Skeletal muscle tissue (tissue), 7 donors: ENCODE data around the genes TCF12 and POLR2M.

GRCh38 chr15:56918227-56918955 lies at the start of gene TCF12:
Gene TCF12, plus strand, starts transcription at chr15:56918644.
- PRO-cap, 3 experiments: peak in 3 of 3 experiments; most common plus-strand start chr15:56918675 (in 2); most common minus-strand start chr15:56918472 (in 2)
- RAMPAGE, long total RNA: start-site peak on the minus strand at chr15:56918397-56918534, 286 and 61 reads in 2 replicates; start-site peak on the plus strand at chr15:56918655-56918790, 500 and 53 reads in 2 replicates
- RRBS, 2 experiments: 1 to 2% methylated on average over 41 to 47 of the region's 81 CpGs

DNA sequence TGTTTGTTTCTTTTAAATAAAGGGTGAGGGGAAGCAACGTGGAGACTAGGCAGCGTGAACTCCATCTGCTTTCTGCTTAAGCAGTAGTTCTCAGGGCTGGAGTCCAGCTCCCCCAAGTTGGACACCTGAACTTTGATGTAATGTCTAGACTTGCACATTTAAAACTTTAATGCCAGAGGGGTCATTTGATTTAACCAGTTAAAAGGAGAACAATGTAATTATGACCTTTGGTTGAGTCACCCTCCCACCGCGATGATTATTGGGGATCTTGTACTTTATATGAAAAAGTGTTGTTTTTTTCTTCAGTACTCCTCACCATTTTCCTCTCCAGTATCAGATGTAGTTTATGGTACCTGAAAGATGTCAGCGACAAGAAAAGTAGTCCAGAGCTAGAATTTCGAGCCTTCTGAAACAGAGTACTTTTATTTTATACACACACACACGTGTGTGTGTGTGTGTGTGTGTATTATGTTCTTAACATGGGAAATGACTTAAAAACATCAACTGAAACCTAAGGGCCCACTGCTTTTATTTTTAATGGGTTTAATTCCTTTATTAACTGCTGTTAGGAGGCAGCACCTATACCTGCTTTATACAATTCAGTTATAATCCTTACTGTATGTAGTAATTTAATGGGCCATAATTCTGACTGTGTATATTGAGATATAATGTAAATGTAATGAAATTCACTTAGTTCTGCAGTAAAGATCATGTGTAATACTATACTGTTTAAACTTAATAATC lies 1.8 kb downstream of the TCF12 start:
- PRO-cap, 3 experiments: no peak in any of the 3 experiments
- RAMPAGE, long total RNA: no peak
- RRBS, 2 experiments: no CpG with 5 or more reads among the region's 7 CpGs

- PRO-cap, 3 experiments: no peak in any of the 3 experiments
- RAMPAGE, long total RNA: no peak
- RRBS, 2 experiments: no CpG with 5 or more reads among the region's 6 CpGs
These were observed 117.5 kb downstream of the TCF12 start for GRCh38 chr15:57035901-57036388.

- PRO-cap, 3 experiments: no peak in any of the 3 experiments
- RAMPAGE, long total RNA: no peak
- RRBS, 2 experiments: no CpG with 5 or more reads among the region's 1 CpG
These were observed 157.1 kb upstream of the CGNL1 start for GRCh38 chr15:57219194-57219585.

DNA sequence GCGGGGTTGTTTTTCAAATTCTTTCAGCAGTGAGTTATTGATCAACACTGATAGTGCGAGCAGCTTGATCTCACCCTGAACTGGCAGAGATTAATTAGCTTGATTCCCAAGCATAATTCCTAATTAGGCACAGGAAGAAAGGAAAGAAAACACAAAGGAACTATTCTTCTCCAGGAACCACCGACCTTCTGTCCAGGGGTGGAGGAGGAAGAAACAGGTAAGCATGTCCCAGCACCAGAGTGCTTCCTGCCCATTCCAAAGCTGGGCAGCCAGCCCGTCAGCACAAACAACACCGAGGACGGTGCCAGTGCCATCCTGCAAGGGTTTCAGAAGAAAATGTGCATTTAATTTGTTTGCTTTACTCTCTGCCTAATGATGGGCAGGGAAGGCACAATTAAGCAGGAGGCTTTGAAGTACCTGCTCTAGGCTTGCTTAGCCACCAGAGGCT lies 79.5 kb upstream of the CGNL1 start:
- PRO-cap, 3 experiments: no peak in any of the 3 experiments
- RAMPAGE, long total RNA: no peak
- RRBS, 2 experiments: no CpG with 5 or more reads among the region's 6 CpGs

DNA sequence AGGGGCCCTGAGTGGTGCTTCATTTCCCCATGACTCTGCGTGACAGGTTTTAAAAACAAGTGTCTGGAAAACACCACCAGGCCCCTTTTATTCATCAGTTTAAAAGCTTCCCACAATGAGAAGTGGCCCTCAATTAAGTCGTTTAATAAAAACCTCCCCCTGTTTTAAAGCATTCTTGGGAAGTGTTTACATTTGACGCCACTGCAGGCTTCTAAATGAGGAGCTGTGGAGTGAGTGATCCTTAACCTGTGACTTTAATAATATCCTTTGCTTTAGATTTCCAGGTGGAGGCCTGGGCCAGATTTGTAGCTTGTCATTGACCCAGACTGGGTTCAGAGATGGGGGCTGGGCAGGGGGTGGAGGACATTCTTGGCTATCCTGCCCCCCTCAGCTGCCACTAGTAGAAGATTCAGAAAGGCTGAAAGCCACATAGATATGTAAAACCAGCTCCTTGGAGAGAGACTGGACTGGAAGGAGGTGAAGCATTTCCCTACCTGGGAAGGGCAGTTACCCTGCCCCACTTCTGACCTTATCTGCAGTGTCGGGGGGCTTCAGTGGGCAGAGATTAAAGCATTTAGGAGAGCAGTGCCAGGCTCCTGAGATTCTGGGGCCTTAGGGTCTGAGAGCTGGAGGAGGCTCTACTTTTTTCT lies 11.4 kb downstream of the CGNL1 start:
- PRO-cap, 3 experiments: no peak in any of the 3 experiments
- RAMPAGE, long total RNA: no peak
- RRBS, 2 experiments: no CpG with 5 or more reads among the region's 4 CpGs

GRCh38 chr15:57437398-57438076 lies 61.2 kb downstream of the CGNL1 start:
- PRO-cap, 3 experiments: no peak in any of the 3 experiments
- RAMPAGE, long total RNA: no peak
- RRBS, 2 experiments: no CpG with 5 or more reads among the region's 6 CpGs

GRCh38 chr15:57518264-57518584 lies 73.5 kb upstream of the MYZAP start:
- PRO-cap, 3 experiments: no peak in any of the 3 experiments
- RAMPAGE, long total RNA: no peak
- RRBS, 2 experiments: no CpG with 5 or more reads among the region's 4 CpGs

- PRO-cap, 3 experiments: peak in 3 of 3 experiments; most common plus-strand start chr15:57706714 (in 3); most common minus-strand start chr15:57706562 (in 1)
- RAMPAGE, long total RNA: no peak
- RRBS, 2 experiments: 1 to 2% methylated on average over 15 of the region's 83 CpGs
These were observed at the start of gene POLR2M for GRCh38 chr15:57706285-57707621. Gene POLR2M, plus strand, starts transcription at chr15:57706714.

DNA sequence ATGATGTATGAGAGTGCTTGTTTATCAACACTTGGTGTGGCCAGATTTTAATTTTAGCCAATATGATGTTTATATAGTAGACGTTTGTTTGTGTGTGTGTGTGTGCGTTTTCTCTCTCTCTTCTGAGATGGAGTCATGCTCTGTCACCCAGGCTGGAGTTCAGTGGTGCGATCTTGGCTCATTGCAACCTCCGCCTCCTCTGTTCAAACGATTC lies 11.2 kb downstream of the POLR2M start:
- PRO-cap, 3 experiments: no peak in any of the 3 experiments
- RAMPAGE, long total RNA: no peak
- RRBS, 2 experiments: no CpG with 5 or more reads among the region's 5 CpGs

- PRO-cap, 3 experiments: no peak in any of the 3 experiments
- RAMPAGE, long total RNA: no peak
- RRBS, 2 experiments: no CpG with 5 or more reads among the region's 5 CpGs
These were observed 111.2 kb downstream of the ALDH1A2 start for GRCh38 chr15:57953976-57955056.

GRCh38 chr15:58261054-58261562 lies 122.9 kb downstream of the AQP9 start:
- PRO-cap, 3 experiments: peak in 2 of 3 experiments; most common plus-strand start chr15:58261225 (in 1); most common minus-strand start chr15:58261141 (in 2)
- RAMPAGE, long total RNA: no peak
- RRBS, 2 experiments: no CpG with 5 or more reads among the region's 4 CpGs

DNA sequence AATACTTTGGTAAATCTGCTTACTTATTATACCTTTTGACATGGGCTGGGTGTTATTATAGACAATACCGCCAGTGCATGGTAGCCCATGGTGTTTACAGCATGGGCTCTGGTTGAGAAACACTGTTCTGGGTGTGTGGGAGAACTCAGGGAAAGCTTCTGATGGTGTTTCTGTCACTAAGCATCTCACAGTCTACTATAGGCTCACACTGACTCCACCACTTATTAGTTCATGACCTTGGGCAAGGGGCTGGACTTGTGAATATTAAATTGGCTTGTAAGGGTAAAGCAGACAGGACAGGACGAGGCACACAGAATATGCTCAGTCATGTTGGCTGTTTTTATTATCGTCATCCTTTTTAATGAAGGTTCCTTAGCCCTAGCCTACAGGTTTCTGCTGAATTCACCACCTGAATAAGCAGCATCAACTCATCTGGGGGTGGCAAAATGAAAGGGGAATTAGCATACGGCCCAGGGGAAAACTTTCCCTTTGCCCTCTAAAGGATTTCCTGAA lies 39.7 kb upstream of the LIPC start:
- PRO-cap, 3 experiments: no peak in any of the 3 experiments
- RAMPAGE, long total RNA: no peak
- RRBS, 2 experiments: no CpG with 5 or more reads among the region's 4 CpGs

DNA sequence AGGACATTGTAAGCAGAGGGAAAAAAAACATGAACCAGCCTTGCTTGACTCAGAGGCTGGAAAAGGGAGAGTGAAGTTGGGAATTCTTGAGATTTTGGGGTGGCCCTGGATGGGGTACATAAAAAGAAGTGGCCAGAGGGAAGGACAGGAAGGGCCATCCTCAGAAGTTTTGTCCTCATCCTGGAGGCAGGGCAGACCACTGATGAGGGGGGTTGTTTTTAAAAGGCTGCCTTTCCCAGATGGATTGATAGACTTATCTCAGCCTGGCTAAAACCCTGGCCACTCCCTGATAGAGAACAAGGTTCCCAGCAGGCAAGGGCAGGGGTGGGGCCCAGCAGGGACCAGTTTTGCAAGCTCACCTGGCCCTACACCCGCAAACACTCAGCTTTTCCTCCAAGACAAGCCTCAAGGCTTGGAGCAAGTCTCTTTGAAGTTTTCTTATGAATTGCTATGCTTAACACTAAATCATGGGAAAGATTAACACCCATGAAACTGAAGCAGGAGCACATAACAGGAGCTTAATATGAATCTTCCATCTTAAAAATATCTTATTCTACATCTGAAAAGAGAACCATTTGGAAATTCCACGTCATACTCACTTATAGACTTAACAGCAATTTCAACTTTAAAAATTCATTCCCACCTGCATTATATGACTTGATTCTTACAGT lies 9.1 kb downstream of the LIPC start:
- PRO-cap, 3 experiments: no peak in any of the 3 experiments
- RAMPAGE, long total RNA: no peak
- RRBS, 2 experiments: no CpG with 5 or more reads among the region's 2 CpGs

DNA sequence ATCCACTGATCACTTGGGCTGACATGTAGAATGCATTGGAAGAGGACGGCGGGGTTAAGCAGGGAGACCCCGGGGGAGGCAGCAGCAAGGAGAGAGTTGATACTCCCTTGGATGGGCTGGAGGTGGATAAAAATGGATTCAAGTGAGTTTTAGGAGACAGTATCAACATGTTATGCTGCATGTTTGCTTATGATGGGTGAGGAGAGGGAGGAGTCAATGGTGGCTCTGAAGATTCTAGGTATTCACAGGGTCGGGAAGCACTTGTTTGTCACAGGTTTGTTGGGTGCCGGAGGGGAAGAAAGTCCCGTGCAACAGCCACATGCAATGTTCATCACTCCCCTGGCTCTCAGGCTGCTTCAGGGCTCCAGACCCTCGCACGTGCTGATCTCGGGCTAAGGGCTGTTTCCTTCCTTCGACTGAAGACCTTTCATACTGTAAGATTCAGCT lies 53.4 kb downstream of the LIPC start:
- PRO-cap, 3 experiments: no peak in any of the 3 experiments
- RAMPAGE, long total RNA: no peak
- RRBS, 2 experiments: no CpG with 5 or more reads among the region's 10 CpGs

DNA sequence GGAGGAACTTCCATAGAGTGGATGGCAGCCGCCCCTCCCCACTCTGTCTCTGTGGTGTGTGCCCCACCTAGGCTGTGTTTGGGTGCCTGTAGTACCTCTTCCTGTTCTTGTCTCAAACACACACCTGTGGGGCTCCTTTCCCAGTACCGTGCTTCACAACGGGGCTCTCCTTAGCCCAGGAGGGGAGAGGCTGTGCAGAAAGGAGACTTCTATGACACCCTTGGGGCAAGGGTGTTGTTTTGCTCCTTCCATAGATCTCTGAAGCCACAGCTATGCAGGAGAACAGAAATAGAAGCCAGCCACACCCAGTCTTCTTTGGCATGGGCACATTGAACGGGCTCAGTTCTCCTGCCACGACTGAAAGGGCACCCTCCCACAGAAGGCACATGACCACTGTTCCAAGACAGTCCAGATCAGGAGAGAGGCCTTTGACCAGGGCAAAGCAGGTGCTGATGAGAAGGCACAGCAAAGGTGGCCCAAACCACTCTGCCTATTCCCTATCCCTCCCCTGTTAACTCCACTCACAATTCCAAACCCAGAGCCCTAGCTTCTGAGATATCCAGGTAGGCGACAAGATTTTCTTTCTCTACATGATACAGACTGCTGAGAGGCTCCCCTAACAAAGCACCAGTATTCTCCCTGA lies 74.4 kb downstream of the LIPC start:
- PRO-cap, 3 experiments: no peak in any of the 3 experiments
- RAMPAGE, long total RNA: no peak
- RRBS, 2 experiments: no CpG with 5 or more reads among the region's 6 CpGs

DNA sequence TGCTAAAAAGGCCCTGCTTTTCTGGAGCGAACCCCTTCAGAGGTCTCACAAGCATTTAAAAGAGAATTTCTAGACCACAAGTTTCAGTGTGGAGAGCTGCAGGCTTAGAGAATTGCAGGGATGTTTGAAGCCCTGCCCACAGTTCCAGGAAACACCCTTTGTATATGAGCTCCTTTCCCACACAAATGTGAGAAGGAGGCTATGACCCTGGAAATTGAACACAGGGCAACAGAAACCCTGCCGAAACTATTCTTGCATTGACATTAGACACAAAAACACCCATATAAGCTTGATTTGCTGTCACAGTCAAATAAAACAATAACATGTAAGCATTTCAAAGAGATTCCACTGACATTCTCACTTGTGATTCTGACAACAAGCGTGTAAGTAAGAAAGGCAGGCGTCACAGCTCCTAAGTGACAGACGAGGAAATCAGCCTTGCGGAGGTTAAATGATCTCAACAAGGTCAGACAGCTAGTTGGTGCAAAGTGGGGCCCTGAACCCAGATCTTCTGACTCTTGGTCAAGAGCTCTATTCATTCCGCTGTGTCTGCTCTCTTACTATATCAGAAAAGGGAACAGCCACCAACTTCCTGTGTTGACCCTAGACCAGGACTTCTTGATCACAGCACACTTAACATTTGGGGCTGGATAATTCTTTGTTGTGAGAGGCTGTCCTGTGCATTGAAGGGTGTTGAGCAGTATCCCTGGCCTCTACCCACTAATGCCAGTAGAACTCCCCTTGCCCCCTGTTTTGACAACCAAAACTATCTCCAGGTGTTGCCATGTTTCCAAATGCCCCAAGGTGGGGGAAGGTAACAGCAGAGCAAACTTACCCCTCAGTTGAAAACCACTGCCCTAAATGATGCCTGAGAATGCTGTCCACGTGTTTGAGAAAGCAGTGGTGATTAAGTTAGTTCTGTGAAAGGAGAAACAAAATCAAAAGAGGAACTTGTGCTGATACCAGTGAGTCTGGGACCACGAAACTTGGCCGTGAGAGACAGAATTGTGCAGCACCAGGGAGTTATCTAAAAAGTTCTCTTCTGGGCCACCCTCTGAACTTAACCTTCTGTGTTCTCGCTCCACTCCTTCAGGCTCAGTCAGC lies 86.0 kb downstream of the LIPC start:
- PRO-cap, 3 experiments: no peak in any of the 3 experiments
- RAMPAGE, long total RNA: no peak
- RRBS, 2 experiments: no CpG with 5 or more reads among the region's 11 CpGs

GRCh38 chr15:58528357-58528664 lies 96.5 kb downstream of the LIPC start:
- PRO-cap, 3 experiments: no peak in any of the 3 experiments
- RAMPAGE, long total RNA: no peak
- RRBS, 2 experiments: no CpG with 5 or more reads among the region's 4 CpGs

DNA sequence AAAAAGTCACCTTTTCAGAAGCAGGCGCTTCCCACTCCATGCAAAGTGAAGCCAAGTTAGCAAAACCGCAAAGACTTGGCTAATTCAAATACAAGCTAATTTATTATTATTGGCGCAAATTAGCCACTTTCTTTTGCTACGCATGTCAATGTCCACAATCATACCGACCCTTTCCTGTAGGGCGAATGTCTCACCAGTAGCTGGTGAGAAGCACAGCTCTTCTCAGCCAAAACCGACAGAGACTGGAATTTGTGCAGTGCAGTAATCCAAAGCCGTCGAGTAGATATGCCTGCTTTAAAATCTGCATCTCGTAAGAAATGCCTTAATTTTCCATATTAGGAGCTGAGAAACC lies 657 bp upstream of the MINDY2 start:
- PRO-cap, 3 experiments: no peak in any of the 3 experiments
- RAMPAGE, long total RNA: no peak
- RRBS, 2 experiments: no CpG with 5 or more reads among the region's 10 CpGs

DNA sequence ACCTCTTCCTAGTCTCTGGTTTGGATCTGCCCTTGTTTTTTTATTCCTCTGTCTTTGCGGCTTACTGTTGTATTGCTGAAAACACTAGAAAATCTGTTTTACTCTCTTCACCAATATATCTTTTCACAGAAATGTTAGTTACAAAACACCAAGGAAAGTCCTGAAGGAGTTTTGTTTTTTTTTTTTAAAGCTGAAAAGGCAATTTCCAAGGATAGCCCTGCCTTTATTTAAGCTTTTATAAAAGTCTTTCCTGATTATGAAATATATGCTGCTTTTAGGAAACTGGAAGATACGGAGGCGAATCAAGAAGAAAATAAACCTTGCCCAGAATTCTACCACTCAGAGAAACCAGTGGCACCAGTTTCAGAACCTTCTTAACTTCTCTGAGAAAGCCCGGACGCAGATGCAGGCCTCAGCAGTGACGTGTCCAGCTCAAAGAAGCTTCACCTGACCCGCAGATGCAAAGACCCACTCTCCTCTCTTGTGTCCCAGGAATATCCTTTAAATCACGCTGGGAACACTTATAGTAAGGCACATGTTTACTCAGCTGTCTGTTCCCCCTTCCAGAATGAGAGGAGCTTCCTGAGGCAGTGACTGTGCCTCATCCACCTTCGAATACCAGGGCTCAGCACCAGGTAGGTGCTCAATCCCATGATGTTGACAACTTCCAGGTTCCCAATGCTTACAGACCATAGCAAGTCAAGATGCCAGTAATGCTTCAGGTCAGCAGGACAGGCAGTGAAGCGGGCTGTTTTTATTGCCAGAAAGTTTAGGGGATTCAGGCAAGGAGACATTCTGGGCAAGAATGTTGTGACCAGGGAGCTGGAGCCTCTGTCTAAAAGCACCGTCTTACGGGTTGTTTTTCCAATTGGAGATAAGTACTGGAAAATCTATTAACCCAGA lies 40.0 kb upstream of the LDHAL6B start:
- PRO-cap, 3 experiments: no peak in any of the 3 experiments
- RAMPAGE, long total RNA: no peak
- RRBS, 2 experiments: no CpG with 5 or more reads among the region's 12 CpGs